Endothelial cell (in vitro differentiated cells): Measurements from ENCODE around the genes MEN1, GPHA2 and TM7SF2.

DNA sequence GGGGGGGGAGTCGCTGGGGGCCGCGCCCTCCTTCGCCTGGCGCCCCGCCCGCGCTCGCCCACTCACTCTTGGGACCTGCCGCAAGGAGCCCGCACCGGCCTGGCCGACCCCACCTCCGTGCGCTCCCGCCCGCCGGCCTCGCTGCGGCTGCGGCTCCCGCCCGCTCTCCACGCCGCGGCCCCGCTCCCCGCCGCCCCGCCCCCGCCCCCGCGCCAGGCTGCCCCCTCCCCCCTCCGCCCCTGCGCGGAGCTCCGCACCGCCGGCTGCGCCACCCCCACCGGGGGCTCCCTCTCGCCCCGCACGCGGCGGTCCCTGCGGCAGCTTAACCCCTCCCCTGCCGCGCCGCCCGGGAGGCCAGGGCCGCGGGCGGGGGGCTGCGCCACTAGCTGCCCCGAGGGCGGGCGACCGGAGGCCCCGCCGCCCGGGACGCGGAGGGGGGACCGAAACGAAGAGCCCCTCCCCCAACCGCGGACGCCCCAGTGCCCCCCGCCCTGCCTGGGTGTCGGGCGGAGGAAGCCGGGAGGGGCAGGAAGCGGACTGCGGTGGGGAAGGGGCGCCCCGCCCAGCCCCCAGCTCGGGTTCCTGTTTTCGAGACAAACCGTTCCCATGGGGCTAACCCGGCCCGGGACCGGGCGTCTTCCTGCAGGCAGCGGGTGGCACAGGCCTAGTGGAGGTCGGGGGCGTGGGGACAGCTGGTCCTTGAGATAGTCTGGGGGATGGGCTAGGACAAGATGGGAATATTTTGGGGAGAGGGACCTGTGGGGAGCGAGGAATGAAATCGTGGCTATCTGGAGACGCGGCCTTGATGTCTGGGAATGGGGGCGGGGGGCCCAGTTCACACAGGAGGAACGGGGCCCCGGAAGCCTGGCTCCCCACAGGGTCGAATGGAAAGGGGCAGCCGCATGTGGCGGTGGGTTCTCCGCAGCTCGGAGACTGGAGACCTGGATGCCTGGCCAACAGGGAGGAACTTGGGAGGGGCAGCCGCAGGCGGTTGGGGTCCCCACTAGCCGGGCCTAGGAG is 1.0 kb upstream of the RASGRP2 start:
- PRO-cap, result bidirectional peak, plus-strand start at position 65 of the sequence, minus-strand start at position 149 of the sequence; bidirectional peak, plus-strand start at position 385 of the sequence, minus-strand start at position 434 of the sequence; bidirectional peak, plus-strand start at position 667 of the sequence, minus-strand start at position 515 of the sequence

DNA sequence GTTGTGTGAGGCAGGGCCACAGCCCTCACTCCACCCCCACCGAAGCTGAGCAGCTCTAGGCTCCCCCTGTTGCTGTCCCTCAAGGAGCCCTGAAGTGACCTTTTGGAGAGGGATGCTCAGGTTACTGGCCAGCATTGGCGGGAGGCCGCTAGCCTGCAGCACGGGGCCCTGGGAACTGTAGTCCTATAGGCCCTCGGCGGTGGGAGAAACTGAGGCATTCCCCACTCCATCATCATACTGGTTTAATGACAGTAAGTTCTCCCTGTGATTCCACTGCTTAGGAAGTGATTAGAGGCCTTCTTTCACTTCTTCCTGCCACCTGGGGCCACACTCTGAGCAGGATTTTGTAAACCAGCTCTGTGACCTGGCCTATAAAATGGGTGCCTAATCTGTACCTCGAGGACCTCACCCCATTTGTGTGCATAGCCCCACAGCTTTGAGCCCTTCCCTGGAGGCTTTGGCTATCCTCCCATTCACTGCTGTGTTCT is 729 bp upstream of the PYGM start:
- PRO-cap, result no peak

GRCh38 chr11:64810271-64811325 is at the start of gene MEN1:
MEN1 (minus strand) TSS chr11:64810551.
- PRO-cap, result bidirectional peak, plus-strand start at chr11:64810863, minus-strand start at chr11:64810686

- PRO-cap, result no peak
Measured at GRCh38 chr11:64836241-64837186, 7.9 kb downstream of the CDC42BPG start.

DNA sequence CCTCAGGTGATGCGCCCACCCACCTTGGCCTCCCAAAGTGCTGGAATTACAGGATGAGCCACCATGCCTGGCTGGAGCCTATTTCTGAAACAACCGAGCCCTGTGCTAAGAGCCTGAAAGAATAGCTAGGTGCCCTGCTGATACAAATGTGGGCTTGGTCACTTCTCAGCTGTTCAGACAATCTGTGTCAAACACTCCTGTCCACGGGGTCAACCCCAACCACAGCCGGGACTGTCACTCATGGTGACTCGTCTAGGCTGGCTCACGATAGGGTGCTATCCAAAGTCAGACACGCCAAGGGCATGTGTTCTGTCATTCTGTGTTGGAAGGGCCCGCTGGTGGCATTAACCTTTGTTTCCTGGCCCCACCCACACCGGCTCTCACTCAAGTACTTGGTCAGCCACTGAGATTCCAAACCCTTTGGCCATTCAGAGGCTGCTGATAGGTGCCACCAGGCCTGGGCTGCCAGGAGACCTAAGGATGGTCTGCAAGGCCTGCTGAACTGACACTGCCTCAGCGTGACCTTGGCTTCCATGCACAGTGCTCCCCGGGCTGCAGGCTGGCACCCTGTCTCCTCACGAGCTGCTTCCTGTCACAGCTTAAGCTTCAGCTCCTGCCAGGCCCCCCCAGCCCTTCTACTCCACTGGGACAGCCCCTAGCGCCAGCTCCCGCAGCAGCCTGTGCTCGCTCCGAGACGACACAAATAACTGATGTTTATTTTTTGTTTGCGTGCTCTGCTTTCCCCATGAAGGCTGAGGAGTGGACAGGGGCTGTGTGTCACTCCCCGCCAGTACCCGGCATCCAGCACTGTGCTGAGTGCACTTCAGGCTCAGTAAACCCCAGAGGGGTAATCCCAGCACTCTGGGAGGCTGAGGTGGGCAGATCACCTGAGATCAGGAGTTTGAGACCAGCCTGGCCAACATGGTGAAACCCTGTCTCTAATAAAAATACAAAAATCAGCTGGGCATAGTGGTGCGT is 14.3 kb upstream of the CDC42BPG start:
- PRO-cap, result no peak

DNA sequence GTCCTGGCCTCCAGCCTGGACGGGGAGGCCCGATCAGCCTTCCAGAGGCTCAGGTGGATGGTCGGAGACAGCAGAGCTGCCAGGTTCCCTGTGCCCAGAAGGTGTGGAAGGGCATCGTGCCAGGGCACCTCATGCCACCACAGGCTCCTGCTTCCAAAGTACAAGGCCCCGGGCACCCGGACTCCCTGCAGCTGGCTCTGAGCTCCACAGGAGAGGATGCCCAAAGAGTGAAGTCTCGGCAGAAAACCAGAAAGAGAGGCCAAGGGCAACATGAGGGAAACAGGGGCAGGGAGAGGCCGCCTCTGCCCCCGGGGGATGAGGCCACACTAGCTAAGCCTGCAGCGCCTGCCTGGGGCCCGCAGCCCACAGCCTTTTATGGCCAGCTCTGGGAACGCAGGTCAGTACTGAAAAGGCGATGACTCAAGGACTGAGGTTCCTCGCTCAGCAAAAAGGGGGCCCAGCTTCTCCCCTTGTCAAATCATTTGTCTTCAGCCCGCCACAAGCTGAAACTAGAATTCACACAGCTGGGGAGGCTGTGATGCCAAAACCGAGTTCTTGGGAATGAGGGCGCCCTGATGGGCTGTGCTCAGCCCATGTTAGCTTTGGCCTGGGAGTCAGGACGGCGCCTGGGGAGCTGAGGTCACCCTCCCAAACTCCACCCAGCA is 14.1 kb downstream of the EHD1 start:
- PRO-cap, result no peak

GRCh38 chr11:64864875-64865571 is 13.4 kb downstream of the EHD1 start:
- PRO-cap, result no peak

DNA sequence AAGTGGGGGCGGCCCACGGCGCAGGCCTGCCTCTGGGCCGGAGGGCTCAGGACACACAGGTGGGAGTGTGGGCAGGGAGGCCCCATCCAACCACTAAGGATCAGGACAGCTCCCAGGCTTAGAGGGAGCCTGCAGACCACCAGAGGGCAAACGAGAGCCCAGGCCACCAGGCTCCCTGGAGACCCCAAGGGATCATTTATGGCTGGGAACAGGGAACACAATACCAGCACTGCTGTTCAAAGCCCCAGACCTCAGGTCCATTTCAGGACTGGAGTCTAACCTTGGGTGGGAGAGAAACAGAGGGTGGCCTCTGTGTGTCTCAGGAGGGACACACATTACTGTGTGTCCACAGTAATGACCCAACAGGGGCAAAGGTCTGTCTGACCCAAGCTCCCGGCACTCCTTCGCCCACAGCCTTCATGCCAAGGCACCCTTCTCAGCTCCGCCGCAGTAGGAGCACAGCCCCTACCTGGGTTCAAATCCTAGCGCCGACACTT is 8.5 kb downstream of the EHD1 start:
- PRO-cap, result no peak

- PRO-cap, result no peak
Measured at GRCh38 chr11:64875725-64875893, 2.8 kb downstream of the EHD1 start.

- PRO-cap, result bidirectional peak, plus-strand start at chr11:64888157, minus-strand start at chr11:64888014
Measured at GRCh38 chr11:64887827-64888535, 9.6 kb upstream of the EHD1 start.

DNA sequence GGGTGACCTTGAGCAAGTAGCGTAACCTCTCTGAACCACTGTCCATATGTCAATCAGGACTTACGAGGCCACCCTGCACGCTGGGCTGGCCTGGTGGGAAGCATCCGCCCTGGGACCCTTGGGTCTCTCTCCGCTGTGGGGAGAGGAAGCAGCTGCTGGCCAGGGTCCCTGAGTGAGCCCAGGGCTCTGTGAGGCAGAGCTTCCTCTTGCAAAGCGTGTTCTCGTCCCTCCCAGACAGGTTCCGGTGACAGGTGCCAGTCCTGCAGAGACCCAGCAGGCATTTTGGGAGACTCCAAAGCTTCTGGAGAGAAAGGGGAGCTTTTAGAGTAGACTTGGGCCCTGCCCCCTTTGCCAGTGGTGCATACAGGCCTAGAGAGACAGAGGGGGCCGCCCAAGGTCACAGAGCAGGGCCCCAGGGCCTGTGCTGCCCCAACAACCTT is 14.1 kb upstream of the EHD1 start:
- PRO-cap, result no peak

DNA sequence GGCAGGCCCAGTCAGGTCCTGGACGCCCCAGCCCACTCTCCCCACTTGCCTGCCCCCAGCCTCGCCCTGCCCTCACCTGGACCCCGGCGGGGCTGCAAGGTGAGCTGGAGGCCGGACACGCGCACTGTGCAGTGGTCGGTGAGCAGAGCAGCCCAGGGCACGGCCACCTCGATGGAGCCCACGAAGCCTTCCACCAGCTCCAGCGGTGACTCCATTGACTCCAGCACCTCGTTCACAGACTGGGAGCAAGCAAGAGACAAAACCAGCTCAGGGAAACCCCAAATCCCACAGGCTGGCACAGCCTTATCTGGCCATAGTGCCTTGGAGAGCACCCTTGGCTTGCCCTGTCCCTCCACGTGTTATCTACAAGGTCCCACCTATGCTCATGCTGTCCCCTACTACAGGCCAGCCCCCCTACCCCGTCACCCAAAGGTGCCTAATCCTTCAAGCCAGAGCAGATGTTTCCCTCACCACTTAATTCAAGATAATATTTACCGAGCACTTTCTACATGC is 2.7 kb downstream of the ATG2A start:
- PRO-cap, result no peak

GRCh38 chr11:64931217-64931929 is 4.3 kb downstream of the GPHA2 start:
- PRO-cap, result no peak

DNA sequence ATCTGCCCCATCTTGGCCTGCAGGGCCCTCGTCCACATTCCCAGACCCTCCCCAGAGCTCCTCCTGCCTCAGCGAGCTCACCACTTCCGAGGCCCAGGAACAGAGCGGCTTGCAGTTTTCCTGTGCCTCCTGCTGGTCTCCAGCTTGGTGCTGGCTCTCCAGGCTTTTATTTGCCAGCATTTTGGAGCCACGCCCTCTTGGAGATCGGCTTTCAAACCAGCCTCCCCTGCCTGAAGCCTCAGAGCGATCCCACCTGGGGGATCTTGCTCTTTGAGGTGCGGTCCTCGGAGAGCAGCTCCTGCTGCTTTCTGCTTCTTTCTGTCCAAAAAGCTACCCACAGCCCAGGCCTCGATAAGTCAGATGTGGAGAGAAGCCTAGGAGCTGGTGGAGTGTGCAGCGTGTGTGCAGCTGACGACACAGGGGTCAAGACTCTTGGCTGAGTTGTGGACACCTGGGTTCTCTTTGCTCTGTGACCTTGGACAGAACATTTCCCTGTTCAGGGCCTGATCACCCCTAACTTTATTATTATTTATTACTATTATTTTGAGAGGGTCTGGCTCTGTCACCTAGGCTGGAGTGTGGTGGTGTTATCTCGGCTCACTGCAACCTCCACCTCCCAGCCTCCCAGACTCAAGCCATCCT is at the start of gene GPHA2:
TSS of gene GPHA2 (minus strand) at position 141 of the 642 bp plus-strand sequence.
- PRO-cap, result unidirectional peak, minus-strand start at position 141 of the sequence

GRCh38 chr11:64988304-64989213 is 8.2 kb downstream of the BATF2 start:
- PRO-cap, result no peak

DNA sequence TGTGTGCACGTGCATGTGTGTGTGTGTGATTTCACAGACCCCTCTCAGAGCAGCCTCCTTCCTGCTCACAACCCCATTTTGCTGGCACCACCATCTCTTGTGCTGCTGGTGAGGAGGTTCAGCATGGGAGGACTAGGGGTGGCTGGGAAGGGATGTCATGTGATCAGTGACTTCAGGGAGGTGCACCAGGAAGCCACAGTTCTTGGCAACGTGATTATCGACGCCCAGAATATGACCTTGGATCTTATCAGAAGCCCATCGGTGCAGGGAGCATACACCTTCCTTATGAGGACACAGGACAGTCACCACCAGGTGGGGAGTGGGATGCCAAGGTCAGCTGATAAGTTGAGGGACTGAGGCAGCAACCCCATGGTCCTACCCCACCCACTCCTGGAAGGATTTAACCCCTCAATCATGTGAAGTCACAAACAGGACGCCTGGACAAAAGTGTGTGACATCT is 1.8 kb upstream of the NAALADL1 start:
- PRO-cap, result no peak

DNA sequence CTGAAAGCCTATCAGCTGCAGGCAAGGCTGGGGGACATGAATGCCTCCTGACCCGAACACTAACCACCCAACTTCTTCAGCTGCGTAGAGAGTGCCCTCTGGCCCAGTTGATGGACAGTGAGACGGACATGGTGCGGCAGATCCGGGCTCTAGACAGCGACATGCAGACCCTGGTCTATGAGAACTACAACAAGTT is 802 bp downstream of the VPS51 start:
- PRO-cap, result no peak

DNA sequence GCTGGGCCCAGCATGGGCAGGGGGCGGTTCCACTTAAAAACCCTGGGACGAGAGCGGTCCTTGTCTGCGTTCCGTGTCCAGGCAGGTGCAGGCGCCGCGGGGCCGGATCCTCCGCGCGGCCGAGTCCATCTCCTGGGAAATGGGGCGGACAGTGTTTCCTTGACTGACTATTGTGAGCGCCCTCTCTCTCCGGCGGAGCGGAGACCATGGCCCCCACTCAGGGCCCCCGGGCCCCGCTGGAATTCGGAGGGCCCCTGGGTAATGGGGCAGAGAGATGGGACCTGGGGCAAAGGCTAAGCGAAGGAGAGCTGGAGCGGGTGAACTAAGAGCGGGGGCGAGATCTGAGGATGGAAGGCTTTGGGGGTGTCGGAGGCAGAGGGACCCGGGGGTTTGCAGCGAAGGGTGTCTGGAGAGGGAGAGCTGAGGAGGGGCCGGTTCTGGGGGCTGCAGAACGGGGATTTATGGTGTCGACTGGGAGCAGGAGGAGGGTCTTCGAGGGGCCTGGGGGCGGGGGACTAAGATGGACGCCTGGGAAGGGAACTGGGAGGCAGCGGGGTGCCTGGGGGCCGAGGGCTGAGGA is at the start of gene TM7SF2:
TSS of gene TM7SF2 (plus strand) at position 63 of the 580 bp plus-strand sequence.
- PRO-cap, result unidirectional peak, plus-strand start at position 63 of the sequence

- PRO-cap, result no peak
Measured at GRCh38 chr11:65114702-65115649, 2.5 kb downstream of the ZNHIT2 start.

DNA sequence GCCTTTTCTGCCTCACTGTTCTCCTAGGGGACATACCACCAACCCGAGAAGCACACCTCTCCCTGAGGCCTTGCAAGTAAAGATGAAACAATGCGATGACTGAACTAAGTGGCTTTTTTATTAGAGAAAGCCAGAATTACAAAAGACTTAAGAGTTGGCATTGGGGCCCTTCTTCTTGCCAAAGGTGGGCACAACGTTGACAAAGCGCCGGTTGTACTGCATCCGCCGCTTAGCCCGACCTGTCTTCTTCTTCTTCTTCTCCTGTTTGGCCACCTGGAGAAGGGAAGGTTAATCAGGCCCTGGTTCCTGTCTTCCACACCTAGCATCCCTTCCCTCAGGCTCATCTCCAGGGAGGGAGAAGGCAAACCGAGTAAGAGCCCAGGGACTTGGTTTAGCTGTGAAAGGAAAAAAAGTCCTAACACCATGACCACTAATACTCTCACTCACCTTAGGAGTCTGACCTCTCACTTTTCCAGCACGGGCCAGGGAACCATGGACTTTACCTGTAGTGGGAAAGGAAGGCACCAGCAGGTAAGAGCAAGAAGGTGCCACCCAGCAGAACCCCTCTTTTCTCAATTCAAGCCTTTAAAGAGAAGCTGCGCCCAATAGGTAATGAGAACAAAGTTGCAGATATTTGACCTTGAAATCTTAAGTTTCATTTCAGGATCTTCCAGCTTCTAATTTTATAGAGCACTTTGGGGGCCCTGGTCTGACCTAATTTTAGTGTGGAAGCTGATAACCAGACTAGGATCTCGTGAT is 1.2 kb downstream of the FAU start:
- PRO-cap, result no peak